Panc1 (cell line): Measurements from ENCODE around the genes ZC3H12C and RDX.

DNA sequence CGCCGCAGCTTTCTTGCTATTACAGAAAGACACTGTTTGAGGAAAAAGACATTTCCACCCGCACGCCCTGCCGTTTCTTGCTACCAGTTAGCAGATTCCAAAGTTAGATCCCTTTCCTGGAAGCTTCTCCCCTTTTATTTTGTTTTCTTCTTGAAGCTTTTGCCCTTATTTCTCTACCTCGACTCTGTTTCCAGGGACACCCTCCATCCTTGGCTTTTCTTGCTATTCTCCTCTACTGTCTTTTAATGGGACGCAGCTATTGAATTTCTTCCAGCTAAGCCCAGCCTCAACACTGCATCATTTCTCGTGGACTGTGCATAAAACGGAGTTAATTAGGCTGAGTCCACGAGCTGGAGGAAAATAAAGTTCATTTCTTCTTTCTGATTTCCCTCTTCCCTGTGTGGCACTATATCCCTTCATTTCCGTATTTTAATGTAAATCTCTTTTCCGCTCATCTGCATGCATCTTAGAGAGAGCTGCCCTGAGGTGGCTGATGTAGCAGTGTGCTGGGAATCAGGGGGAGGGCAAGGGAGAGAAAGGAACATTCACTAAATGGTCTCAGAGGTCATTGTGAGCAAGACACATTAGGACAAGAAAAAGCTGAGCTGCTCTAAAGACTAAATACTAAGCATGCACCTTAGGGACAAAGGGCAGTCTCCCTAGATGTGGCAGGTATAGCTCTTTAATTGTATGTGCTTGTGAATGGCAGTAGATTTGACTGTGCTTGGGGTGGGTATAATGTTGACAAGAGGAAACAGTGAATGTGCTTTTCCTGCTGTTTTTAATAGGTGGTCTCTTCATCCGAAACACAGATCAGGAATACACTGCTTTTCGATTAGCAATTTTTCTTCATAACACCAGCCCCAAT, 1.8 kb downstream of the GRIA4 start:
- RRBS, 2 experiments = no CpG with 5 or more reads among the region's 14 CpGs

GRCh38 chr11:107612457-107612848, 21.5 kb downstream of the ELMOD1 start:
- RRBS, 2 experiments = no CpG with 5 or more reads among the region's 2 CpGs

DNA sequence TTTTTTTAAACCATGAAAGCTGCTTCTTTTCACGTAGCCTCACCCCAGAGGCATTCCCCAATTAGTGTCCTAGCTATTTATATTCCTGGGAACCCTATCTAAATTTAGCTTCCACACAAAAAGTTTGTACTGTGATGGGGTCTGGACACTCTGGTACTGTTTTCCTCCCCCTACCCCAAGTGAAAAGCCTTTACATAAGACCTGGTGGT, 35.9 kb upstream of the SLN start:
- RRBS, 2 experiments = no CpG with 5 or more reads among the region's 1 CpG

DNA sequence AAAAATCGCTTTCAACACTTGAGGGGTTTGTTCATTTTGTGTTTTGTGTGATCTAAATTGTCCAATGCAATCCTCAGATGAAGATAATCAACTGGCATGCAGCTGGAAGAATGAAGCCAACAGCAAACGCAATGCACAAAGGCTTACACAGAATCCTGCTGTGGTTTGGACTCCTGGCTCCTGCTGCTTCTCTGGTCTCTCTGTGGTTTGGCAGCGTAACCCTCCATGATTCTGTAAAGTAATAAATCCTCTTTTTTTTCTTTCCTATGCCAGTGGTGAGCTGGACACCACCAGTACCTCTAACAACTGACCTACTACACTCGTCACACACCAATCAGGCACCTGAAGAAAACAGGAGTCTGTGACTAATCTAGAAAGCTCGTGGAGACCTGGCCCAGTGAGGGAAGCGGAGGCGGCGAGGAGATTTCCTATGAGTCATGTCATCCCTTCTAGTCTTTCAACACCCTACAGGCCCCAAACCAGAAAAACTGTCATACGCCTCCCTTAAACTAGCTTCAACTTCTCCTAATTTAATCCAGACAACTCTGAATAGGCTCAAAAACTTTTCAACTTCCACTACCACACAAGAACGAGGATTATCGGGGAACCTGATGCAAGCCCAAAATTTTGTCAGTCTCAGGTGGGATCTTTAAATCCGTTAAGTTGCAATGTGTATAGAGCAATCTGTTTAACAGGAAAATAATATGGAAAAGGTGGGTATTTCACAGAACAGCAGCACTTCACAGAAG, 17.9 kb downstream of the SLC35F2 start:
- RRBS, 2 experiments = no CpG with 5 or more reads among the region's 12 CpGs

- RRBS, 2 experiments = 2 to 11% methylated on average over 12 to 14 of the region's 29 CpGs
Measured at GRCh38 chr11:107928781-107929190, 538 bp downstream of the RAB39A start.

- RRBS, 2 experiments = no CpG with 5 or more reads among the region's 9 CpGs
Measured at GRCh38 chr11:108115302-108116186, 5.8 kb upstream of the ACAT1 start.

DNA sequence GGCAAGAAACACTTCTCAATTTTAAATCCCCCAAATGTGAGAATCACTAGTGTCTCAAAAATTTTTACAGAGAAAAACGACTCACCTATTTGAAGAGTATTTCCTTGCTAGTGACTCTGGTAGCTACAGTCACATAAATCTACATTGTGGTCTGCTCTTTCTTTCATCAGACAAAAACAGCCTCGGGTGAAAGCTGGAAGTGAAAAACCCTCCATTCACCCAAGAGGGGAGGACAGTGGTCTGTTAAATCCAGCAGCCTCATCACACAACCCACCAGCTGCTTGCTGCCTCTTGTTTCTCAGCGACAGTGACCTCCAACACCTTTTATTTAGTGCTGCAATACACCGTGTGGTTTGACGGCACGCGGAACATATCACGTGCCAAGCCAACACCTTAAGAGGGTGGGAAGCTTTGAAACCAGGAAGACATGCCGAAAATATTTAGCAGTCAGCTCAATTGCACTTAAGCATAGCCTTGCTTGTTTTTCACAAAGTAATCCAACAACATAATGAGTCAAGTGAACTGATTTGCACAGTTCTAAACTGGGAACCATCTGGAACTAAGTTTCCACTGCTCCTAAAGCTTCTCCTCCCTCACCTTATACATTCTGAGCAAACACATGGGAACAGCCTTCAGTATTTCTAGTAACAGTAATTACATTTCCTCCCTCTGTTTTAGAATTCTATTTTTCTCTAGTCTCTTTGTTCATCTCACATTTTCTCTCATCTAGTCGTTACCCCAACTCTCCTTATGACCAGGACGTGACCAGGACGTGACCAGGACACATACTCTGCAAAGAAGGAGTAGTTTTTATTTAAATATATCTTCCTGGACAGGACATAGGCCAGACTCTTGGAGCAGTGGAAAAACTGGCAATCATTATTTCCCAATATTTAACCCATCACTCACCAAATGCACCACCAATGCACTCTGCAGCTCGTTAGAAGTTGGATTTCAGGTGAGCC, 40.0 kb upstream of the POGLUT3 start:
- RRBS, 2 experiments = no CpG with 5 or more reads among the region's 13 CpGs

- RRBS, 2 experiments = no CpG with 5 or more reads among the region's 14 CpGs
Measured at GRCh38 chr11:108551416-108552506, 41.8 kb downstream of the EXPH5 start.

DNA sequence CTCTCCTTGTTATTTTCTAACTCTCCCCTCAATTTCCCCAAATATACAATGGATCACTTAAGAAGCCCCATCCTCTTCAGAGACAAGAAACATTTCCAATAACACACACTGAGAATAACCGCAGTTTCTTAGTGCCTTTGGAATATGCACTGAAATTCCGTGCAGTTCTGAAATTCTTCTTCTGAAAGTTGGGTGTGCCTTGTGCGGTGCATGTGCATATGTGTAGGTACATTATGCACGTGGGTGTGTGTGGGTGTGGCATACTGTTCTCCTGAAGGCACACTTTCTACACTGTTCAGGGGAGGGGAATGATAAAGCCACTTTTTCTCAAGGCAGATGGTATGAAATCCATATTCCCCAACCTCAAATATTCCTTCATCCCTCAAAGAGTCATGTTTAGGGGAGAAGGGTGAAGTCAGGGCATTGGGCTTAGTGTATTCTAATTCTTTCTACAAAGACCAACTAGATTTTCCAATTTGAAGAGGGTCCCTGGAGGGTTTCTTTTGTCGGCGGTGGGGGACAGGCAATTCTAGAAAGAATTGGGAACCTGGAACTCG, 1.6 kb downstream of the EXPH5 start:
- RRBS, 2 experiments = no CpG with 5 or more reads among the region's 7 CpGs

- RRBS, 2 experiments = no CpG with 5 or more reads among the region's 1 CpG
Measured at GRCh38 chr11:108838298-108838753, 173.5 kb downstream of the DDX10 start.

GRCh38 chr11:108854082-108854777, 189.4 kb downstream of the DDX10 start:
- RRBS, 2 experiments = no CpG with 5 or more reads among the region's 2 CpGs

DNA sequence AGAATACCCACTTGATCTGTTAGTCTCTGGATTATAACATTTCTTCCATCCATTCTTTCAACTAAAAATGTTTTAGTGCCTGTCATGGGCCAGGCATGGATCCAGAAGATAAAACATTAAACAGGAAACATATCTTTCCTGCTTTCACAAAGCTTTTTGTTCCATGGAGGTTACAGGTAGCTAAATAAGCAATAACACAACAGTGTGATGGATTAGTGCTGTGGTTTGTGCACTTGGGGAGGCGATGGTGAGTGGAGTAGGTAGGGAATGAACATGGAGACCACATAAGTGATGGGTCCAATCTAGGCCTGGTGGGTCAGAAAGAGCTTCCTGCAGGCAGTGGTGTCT, 258.6 kb downstream of the DDX10 start:
- RRBS, 2 experiments = no CpG with 5 or more reads among the region's 1 CpG

DNA sequence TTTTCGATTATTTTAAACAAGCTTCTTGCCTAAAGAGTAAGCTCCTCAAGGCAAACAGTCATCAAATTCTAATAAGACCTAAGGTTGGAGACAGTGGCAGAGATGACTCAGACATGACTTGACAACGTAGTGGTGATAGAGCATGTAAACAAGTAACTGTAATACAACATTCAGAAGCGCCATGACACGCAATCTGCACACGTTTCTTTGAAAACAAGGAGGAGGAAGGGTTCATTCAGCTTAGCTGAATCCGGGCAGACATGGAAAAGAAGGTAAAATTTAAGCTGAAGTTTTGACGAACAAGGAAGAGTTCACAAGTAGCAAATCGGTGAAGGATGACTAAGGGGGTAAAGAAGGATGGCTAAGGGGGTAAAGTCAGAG, 152.4 kb upstream of the ZC3H12C start:
- RRBS, 2 experiments = no CpG with 5 or more reads among the region's 8 CpGs

GRCh38 chr11:110092442-110093462, at the start of gene ZC3H12C:
Gene ZC3H12C, plus strand, starts transcription at chr11:110093392.
- RRBS, 2 experiments = 1 to 5% methylated on average over 28 to 48 of the region's 116 CpGs

GRCh38 chr11:110093632-110094088, 468 bp downstream of the ZC3H12C start:
- RRBS, 2 experiments = under 1 to 3% methylated on average over 8 of the region's 45 CpGs

DNA sequence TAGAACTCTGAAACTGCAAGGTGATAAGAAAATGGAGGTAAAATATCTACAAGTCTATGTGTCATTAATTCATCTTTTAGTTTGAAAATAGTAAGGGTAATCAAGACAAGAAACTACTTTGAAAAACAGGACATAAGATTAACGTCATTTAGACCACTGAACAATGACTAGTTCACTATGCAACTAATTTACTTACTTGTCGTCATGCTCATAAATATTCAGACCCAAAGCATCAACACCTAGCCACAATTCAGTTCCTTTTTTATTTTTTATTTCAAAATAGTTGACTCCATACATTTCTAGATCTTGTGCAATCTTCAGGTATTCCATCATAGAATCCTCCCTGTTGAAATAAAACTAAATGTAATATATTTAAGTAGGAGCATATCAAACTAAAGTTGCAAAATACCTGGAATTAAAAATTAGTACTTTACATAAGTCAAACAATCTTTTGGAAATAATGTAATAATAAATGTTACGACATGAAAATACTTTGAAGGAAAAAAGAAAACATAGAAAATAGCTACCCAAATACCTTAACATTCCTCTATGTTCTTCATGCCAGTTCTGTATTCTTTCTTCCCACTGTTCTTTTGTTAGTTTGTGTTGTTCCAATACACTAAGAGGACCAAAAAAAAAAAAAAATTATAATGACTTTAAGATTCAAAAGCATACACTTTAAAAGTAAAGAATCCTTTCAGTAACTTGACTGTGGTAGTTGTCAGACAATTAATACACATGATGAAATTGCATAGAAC, 38.7 kb downstream of the RDX start:
- RRBS, 2 experiments = no CpG with 5 or more reads among the region's 3 CpGs

- RRBS, 2 experiments = under 1 to 4% methylated on average over 33 to 41 of the region's 106 CpGs
Measured at GRCh38 chr11:110296326-110297330, at the start of gene RDX. Gene RDX, minus strand, starts transcription at chr11:110296614.

GRCh38 chr11:110377030-110377592, 52.6 kb upstream of the FDX1 start:
- RRBS, 2 experiments = no CpG with 5 or more reads among the region's 4 CpGs

GRCh38 chr11:110456820-110457086, 27.0 kb downstream of the FDX1 start:
- RRBS, 2 experiments = no CpG with 5 or more reads among the region's 2 CpGs

- RRBS, 2 experiments = no CpG with 5 or more reads among the region's 34 CpGs
Measured at GRCh38 chr11:110712914-110713749, 895 bp upstream of the ARHGAP20 start.